Mucosa of descending colon (tissue), 1 donor: ENCODE measurements around the gene FOXL3.

- PRO-cap = no peak
These were observed 108.3 kb upstream of the FAM20C start for GRCh38 chr7:84034-84574.

DNA sequence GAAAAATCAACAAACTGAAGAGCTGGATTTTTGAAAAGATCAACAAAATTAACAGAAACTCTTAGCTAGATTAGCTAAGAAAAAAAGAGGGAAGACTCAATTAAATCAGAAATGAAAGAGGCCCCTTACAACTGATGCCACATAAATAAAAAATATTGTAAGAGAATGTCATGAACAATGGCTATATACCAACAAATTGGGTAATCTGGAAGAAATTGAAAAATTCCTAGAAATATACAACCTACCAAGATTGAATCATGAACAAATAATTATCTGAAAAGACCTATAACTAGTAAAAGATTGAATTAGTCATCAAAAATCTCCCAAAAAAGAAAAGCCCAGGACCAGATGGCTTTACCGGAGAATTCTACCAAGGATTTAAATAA is 92.0 kb upstream of the FAM20C start:
- PRO-cap = no peak

GRCh38 chr7:159941-160270 is 32.5 kb upstream of the FAM20C start:
- PRO-cap = no peak

DNA sequence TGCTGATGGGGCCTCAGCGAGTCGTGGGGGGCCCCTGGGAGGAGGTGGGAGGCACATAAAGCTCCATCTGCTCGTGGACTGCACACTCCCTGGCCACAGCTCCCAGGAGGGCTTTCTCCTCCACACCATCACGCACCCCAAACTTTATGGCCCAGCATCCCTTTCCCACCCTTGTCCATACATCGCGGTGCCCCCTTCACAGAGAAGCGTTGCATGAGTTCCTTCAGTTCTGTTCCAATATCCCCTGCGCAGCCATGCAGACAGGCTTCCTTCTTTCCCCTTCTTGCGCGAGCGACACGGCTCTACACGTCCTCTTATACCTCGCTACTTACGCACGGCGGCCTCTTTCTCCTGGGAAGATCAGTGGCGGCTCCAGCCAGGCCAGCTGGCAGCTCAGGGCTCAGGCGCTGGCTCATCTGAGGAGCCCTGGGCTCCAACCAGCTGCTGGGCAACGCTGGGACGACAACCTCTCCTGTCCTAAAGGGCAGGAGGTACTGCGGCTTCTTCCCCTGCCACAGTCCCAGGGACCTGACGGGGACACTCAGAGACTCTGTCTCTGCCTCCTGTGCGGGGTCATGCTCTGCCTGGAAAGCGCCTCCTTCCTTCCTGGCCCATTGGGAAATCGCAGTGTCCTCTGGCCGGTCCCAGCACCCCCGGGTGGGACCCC is 5.2 kb upstream of the FAM20C start:
- PRO-cap = no peak

DNA sequence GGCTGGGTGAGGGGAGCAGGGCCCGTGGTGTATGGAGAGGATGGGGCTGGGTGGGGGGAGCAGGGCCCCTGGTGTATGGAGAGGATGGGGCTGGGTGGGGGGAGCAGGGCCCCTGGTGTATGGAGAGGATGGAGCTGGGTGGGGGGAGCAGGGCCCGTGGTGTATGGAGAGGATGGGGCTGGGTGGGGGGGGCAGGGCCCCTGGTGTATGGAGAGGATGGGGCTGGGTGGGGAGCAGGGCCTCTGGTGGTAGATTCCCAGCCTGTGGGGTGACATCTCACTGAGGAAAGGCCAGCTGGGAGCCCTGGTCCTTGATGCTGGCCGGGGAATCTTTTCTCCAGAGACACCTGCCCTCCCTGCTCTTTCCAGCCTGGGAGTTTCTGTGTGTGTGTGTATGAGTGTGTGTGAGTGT is 23.9 kb downstream of the FAM20C start:
- PRO-cap = no peak

- PRO-cap = no peak
These were observed 26.7 kb downstream of the FAM20C start for GRCh38 chr7:218944-219651.

- PRO-cap = no peak
These were observed 37.8 kb downstream of the FAM20C start for GRCh38 chr7:230127-230647.

DNA sequence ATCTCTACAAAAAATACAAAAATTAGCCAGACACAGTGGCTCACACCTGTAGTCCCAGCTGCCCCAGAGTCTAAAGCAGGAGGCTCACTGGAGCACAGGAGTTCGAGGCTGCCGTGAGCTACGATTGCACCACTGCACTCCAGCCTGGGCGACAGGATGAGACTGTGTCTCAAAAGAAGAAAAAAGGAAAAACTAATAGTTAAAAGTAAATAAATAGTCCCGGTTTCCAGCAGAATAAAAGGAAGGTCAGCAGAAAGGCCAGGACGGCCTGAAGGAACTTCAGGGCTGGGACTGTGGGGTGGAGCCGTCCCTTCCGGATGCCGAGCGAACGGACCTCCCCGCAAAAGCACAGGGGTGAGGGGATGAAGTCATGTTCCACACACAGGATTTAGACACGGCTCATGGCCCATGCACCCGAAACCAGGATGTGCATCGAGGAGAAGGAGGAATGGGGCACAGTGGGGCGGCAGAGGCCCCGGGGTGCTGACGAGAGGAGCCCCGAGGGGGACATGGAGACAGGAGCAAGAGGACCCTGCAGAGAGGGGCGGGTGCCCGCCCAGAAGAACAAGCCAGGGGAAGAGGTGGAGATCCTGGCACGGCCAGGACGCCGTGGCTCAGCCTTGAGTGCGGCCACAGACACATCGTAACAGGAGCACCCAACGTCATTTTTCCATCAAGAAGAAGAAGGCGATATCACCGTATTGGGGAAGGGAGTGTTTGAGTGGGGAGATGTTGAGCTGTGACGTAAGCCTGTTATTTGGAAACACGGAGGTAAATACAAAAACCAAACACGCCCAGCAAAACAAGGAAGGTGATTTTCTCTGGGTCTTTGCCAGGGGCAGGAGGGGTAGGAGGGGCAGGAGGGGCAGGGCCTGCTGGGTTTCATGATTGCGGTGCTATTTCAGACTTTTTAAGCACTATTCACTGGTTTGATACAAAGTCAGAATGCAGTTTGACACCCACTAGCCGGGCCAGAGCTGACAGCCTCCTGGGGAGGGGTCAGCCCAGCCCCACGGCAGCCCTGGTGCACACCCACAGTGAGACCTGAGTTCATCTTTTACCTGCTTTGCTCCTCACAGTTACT is 25.4 kb upstream of the FOXL3 start:
- PRO-cap = no peak

DNA sequence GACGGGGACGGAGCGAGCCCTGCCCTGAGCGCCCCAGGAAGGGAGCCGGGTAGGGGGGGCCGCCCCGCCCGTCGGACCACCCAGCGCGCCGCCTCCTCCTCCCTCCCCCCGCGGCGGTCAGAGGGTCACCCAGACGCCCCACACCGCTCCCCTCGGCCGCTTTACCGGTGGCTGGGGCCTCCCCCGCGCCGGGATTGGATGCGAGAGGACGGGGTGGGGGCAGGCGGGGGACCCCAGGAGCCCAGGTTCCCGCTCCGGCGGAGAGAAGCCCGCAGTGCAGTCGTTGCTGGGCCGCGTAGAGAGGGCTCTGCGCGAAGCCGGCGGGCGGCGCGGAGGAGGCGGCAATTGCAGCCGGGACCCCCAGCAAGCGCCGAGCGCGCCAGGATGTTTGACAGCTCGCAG is at the start of gene FOXL3:
FOXL3 (plus strand) TSS at position 385 of the 402 bp plus-strand sequence.
- PRO-cap = no peak

GRCh38 chr7:318291-319522 is 28.7 kb downstream of the FOXL3 start:
- PRO-cap = bidirectional peak, plus-strand start at chr7:319159, minus-strand start at chr7:318982

DNA sequence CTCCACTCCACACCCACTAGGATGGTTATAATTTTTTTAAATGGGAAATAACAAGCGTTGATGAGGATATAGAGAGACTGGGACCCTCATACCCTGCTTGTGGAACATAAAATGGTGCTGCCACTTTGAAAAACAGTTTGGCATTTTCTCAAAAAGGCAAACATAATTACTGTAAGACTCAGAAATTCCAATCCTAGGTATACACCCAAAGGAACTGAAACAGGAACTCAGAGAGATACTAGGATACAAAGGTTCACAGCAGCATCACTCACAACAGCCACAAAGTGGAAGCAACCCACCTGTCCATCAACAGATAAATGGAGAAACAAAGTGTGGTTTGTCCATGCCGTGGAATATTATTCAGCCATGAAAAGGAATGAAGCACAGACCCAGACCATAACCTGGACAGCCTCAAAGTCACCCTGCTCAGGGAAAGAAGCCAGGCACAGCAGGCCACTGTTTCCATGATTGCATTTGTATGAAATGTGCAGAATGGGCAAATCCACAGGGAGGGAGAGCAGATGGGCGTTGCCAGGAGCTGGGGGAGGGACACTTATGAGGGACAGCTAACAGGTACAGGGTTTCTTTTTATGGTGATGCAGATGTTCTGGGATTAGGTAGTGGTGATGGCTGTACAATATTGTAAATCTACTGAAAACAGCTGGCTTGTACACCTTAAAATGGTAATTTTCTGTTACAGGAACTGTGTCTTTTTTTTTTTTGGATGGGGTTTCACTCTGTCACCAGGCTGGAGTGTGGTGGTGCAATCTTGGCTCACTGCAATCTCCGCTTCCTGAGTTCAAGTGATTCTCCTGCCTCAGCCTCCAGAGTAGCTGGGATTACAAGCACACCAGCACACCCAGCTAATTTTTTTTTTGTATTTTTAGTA is 30.3 kb downstream of the FOXL3 start:
- PRO-cap = bidirectional peak, plus-strand start at position 271 of the sequence, minus-strand start at position 203 of the sequence; bidirectional peak, plus-strand start at position 601 of the sequence, minus-strand start at position 476 of the sequence

GRCh38 chr7:351069-352264 is 61.5 kb downstream of the FOXL3 start:
- PRO-cap = unidirectional peak, plus-strand start at chr7:351493; bidirectional peak, plus-strand start at chr7:352179, minus-strand start at chr7:352059

GRCh38 chr7:353691-353916 is 63.6 kb downstream of the FOXL3 start:
- PRO-cap = no peak

DNA sequence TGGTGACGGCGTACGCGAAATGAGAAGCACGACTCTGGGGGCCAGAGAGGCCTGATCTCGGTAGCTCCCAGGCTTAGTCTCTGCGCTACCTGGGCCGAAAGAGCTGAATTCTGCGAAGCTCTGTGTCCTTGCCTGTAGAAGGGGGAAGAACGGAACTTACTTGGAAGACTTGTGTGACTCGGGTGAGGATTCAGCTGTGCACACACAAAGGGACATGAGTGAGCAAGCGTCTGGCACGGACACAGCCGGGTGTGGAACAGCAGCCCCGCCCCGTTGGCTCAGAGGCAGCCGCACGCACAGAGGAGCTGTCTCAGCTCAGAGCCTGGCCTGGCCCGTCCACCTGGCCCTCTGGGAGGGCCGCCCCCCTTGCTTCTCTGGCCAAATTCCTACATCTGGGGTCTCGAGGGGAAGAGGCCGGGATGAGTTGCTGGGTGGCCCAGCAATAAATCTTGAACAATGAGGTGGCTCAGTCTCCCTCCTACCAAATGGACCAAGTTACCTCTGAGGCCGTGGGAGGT is 83.9 kb downstream of the PDGFA start:
- PRO-cap = unidirectional peak, minus-strand start at position 206 of the sequence

- PRO-cap = no peak
These were observed 67.5 kb downstream of the PDGFA start for GRCh38 chr7:451938-452853.

DNA sequence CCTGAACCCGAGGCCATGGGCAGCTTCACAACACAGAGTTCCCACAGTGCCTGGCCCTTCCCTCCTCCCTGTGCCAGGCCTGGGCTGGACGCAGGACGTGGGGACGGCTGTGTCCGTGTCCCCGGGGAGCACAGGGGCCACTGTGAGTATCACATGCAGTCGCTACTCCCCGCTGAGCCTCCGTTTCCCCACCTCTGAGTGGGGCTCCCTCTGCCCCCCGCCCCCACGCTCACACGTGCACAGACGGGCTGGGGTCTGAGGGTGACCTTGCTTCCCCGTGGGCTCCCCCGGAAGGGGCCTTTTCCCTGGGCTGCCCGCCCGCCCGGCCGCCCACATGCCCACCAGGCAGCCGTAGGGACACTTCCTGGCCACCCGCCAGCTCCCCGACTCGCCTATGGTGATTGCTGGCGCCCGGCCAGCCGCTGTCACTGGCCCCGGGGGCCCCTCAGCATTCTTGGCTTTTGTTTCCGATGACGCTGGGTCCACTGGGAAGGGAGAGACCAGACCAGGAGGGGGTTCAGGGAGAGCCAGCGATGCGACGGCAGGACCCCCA is 64.2 kb downstream of the PDGFA start:
- PRO-cap = no peak

- PRO-cap = no peak
These were observed 6.7 kb downstream of the PDGFA start for GRCh38 chr7:512755-513505.

DNA sequence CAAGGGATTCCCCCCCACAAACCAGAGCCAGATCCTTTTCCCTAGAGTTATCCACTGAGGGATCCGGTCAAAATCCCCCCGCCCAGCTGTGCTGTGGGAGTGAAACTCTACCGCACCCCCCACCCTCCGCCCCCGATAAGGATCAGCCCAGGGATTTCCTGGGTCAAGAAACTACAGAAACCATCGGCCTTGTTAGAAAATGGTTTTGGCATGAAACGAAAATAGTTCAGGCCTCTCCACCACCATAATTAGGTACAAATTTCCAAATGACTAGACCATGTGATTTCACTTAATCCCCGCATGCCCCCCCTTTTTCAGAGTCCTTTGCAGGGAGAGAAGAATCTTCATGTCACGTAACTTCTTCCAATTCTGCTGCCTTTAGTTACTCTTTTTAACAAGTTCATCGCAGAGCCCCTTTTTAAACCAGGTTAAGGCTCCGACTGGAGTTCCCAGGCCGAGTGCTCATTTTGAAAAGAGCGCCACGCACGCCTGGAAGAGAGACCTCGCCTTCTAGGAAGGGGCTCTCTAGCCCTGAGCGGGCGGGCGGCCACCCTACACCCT is 3.5 kb downstream of the PDGFA start:
- PRO-cap = no peak

- PRO-cap = no peak
These were observed 71.1 kb upstream of the PDGFA start for GRCh38 chr7:590636-591329.

DNA sequence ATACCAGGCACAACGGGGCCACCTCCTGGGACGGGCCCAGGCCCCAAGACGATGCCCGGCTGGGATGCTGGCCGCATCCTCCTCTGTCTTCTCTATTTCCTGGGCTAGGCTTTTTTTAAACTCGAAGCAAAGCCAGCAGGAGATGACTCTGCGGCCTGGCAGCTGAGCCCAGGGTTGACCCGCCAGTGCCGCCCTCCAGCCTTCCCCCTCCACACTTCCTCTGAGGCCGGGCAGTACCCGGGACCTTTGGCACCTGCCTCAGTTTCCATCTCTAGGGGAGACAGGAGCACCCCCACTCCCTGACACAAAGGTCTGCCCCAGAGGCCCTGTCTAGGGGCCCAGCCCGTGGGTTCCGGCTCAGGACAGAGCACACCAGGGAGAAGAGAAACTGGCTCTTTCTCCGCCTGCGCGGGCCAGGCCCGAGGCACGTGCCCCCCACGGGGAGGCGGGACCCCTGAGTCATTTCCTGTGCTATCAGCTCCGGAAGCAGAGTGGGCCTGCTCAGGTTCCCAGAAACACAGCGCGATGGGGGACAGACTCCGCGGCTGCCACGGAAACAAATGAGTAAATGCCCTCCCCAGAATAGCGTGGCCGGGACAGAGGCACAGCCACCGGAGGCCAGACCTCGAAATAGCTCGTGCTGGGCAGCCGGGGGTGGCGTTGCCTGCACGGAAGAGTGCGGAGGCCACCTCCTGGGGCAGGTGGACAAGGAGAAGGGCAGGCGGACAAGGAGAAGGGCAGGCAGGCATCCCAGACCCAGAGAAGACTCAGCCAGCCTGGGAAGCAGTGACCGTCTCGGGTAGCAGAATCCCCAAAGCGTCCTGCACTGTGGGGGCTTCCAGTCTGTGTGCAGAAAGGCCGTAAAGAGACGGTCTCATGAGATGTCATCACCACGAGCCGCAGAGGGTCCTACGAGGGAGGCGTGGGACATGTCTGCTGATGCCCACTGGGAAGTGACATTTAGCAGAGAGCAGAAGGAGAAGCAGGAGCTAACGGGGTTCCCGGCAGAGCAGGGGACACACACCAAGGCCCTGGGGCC is 84.8 kb upstream of the PDGFA start:
- PRO-cap = unidirectional peak, minus-strand start at position 94 of the sequence; bidirectional peak, plus-strand start at position 512 of the sequence, minus-strand start at position 430 of the sequence